Fibroblast of the aortic adventitia (primary cell): ENCODE results near the gene ARHGAP19.

- CAGE, long polyA plus RNA = no peak
Observed at GRCh38 chr10:96768127-96768629, 47.9 kb upstream of the PIK3AP1 start.

DNA sequence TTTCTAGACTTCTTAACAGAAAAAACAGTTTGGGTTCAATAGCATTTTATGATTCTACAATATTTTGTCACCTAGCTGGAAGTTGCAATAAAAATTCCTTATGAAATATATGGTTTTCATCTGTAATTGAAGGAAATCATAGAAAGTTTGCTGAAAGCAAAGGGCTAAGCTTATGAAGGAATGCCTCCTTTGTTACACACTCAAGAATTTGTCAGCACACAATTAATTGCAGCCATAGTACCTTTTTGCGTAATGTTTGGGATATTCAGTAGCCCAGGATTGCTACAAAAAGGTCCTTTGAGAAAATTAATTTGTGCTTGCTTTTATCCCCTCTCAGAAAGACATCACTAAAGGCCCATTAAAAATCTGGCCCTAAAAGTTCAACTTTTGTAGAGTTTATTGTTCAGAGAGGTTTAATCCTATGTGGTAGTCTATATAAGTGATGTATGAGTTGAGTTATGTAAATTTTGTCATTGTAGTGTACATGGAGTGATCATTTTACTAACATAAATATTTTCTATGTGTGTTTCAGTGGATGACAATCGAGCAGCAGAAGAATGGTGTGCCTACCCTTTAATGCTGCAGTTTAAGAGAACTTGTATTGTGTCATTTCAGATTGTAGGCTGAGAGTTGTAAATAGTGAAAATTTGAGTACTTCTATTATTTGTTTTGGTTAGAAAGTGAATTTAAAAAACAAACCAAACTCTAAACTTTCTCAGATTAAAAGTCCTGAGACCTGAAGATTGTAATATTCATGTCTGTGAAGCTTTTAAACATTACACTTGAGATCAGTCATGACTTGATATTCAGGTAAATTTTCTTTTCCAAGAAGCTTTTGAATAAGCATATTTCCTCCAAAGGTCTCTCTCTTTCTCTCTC, 126.0 kb downstream of the LCOR start:
- CAGE, long polyA plus RNA = no peak

- CAGE, long polyA plus RNA = no peak
Observed at GRCh38 chr10:96982446-96982988, 150.4 kb downstream of the LCOR start.

DNA sequence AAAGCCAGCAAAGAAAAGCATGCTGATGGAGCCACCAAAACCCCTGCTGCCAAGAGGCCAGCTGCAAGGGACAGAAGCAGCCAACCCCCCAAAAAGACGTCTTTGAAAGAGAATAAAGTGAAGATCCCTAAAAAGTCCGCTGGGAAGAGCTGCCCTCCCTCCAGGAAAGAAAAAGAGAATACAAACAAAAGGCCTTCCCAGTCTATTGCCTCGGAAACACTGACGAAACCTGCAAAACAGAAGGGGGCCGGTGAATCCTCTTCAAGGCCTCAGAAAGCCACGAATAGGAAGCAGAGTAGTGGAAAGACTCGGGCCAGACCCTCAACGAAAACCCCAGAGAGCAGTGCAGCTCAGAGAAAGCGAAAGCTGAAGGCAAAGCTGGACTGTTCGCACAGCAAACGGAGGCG, 152.6 kb downstream of the LCOR start:
- CAGE, long polyA plus RNA = no peak

DNA sequence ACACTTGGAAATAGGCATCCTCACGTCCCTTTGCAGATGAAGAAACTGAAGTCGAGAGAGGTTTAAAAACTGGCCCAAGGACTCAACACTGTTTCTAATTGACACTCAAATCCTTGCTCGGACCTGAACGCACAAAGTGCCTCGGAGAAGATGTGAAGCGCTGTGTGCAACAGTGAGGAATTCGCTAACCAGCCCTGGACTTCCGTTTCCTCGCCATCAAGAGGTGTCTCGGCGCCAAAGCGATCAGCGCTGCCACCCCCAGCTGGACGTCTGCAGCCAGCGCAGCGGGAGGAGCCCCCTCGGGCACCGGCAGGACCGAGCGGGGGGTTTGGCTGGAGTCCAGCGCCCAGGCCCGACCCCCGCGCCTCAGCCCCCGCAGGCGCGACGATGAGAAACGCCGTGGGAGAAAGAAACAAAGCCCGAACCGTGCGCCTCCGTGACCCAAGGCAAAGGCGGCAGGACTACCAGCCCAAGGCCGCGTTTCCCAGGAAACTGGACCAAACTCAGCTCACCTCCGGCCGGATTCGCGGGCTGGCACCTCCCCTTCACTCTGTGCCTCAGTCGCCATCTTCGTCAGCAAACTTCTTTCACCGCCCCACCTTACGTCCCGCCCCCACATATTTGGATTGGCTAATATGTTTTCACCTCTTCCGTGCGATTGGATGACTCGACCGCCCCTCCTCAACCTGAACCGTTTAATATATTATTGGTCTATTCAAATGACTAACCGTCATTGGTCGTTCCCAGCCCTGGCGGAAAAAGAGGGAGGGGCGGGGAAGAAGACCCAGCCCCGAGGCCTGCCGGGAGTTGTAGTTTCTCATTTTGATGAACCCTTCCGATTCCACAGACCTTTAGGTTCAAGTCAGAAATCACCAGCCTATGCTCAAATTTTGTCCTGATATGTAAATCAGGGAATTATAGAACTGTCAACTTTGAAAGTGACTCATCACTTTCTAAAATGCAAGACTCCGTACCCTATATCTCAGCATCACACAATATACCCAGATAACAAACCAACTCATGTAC, at the start of gene ARHGAP19:
Gene ARHGAP19 (minus strand): TSS at position 578 of the 1,026 bp plus-strand sequence.
- CAGE, long polyA plus RNA = no peak

DNA sequence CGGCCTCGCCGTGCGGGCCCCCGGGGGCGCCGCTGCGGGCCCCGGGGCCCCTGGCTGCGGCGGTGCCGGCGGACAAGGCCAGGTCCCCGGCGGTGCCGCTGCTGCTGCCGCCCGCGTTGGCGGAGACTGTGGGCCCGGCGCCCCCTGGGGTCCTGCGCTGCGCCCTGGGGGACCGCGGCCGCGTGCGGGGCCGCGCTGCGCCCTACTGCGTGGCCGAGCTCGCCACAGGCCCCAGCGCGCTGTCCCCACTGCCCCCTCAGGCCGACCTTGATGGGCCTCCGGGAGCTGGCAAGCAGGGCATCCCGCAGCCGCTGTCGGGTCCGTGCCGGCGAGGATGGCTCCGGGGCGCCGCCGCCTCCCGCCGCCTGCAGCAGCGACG, 550 bp downstream of the FRAT1 start:
- CAGE, long polyA plus RNA = no peak

DNA sequence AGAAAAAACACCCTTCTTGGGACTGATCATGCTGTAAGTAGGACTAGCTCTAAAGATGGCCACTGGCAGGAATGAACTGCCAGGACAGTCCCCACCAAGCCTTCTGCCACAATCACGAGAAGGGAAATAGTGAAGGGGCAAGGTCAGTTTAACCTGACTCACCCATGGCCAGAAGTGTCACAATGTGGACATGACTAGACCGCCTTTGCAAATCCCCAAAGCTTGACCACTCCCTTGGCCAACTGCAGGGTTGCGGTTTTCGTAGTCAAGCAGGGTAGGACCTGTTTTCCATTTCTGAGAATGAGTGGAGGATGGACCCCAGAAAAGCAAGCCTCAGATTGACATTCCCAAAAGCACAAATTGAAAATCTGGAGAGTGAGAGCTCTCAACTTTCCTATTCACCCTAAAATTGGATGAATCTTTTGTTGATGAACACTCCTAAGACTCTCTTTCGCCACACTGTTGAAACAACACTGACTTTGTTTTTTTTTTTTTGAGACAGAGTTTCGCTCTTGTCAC, 19.5 kb upstream of the FRAT2 start:
- CAGE, long polyA plus RNA = no peak

DNA sequence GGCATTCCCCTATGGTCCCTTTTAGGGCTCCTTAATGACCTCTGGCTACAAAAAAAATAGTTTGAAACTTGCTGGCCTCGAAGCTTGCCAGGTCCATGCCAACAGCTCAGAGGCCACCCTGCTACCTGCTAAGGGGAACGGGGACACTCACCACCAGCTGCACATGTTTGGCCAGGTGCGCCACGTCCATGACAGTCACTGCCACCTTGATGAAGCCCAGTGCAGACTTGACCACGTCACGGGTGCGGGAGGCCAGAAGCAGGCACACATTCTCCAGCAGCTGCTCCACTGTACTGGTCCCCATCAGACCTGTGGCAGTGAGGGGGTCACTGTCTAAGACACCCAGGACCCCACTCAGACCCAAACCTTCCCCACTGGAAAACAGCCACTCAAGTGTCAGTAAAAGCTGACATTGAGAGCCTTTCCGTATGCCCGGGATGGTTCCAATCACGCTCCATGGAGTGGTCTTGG, 31.8 kb downstream of the RRP12 start:
- CAGE, long polyA plus RNA = no peak

GRCh38 chr10:97574641-97575292, 2.2 kb downstream of the ANKRD2 start:
- CAGE, long polyA plus RNA = no peak

DNA sequence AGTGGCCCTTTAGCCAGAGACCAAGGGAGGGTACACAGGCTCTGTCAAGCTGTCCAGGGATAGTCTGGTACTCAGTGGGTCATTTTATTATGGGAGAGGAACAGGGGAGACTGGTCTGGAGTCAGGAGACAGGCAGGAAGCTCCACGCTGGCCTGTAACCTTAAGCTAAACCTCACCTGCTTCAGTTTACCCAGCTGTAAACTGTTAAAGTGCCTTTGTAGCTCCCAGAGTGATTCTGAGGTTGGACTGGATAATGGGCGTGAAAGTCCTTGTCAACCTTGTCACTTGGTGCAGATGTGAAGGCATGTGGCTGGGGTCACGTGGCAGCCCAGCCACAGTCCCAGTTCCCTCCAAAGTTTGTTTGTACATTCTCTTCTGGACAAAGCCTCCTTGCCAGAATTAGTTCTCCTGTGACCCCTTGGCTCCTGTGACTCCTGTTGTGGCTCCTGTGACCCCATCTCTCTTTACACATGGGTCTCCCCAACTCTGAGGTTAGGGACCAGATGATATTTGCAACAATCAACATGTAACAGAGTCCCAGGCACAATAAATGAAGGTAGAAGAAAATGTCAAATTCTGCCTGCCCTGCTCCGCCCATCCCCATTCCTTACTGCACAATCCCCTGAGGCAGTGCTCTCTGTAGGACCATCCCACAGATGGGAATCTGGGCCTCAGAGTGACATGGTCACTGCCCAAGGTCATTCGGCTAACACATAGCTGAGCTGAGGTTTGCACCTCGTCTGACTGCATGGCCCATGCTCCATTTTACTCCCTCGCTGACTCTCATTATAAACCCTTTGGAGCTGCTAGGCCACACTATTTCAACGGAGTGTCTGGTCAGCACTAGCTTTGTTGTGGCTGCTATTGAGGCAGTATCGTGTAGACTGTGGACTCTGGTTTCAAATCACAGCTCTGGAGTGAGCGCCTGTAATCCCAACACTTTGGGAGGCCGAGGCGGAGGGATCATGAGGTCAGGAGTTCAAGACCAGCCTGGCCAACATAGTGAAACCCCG, 1.1 kb downstream of the HOGA1 start:
- CAGE, long polyA plus RNA = no peak

DNA sequence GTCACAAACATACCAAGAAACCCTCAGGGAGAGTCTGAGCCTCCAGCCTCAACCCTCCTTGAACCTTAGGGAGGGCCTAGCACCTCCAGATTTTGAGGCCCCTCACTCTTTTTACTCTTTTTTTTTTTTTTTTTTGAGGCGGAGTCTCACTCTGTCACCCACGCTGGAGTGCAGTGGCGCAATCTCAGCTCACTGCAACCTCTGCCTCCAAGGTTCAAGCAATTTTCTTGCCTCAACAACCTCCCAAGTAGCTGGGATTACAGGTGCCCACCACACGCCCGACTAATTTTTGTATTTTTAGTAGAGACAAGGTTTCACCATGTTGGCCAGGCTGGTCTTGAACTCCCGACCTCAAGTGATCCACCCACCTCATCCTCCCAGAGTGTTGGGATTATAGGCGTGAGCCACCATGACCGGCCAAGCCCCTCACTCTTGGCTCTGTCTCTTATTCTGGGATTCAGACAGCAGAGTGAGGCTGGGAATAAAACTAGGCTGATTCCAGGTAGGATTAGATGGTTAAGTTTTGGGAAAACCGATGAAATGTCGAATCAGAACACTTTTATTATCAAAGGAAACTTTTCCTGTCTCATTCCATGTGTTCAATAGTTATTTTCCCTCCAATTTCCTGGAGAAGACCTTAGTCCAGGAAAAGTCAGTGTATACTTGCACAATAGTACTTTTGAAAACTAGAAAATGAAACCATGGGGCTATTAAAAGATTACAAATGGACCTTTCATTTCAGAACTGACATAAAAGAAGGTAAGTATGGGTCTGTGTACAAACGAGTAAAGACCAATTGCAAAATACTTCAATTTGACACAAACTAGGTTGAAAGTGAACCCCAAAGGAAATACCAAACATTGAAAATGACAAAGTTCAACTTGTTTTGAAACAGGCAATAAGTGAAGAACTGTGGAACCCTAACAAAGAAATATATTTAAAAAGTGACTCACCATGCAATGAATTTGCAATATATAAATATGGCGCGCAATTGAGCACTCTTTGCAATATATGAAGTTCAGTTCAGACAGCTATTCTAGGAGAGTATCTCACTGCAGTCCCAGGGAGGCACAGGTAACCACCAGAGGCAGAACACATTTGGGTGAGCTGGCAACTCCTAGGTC, 2.3 kb downstream of the AVPI1 start:
- CAGE, long polyA plus RNA = no peak

GRCh38 chr10:97707299-97707597, 6.3 kb upstream of the MARVELD1 start:
- CAGE, long polyA plus RNA = no peak

- CAGE, long polyA plus RNA = no peak
Observed at GRCh38 chr10:97724211-97725054, 10.9 kb downstream of the MARVELD1 start.

GRCh38 chr10:97822048-97822793, 27.4 kb upstream of the GOLGA7B start:
- CAGE, long polyA plus RNA = no peak

DNA sequence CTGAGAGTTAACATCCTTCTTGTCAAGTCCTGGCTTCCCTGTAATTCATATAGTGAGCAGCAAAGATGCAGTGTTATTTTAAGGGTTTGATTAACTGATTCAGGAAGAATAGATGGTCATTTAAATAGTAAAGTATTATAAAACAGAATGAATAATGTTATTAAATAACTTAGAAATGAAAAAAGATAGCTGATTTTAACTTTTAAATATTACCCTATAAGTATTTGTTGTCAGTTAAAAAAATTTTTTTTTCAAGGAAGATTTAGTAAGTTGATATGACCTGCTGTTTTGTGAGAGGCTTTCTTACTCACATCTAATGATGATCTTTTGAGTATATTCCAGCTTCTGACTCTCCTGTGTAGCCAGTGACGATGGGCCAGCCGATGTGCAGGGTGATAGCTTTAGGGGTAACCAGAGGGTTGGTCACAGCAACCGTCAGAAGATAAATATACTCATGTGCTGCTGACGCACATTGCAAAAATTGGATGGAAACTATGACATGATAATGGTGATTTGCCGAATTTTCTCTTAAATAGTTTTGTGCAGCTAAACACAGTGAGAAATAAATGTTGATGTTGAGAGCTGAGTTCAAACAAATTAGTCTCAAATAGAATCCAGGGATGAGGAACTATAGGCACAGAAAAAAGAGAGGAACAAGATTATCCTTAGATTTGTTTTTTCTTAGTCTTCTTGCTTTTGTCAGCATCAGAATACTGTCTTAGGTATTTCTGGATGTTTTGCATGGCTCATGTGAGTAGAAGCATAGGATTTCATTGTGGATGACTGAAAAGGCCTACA, 29.4 kb downstream of the R3HCC1L start:
- CAGE, long polyA plus RNA = no peak

DNA sequence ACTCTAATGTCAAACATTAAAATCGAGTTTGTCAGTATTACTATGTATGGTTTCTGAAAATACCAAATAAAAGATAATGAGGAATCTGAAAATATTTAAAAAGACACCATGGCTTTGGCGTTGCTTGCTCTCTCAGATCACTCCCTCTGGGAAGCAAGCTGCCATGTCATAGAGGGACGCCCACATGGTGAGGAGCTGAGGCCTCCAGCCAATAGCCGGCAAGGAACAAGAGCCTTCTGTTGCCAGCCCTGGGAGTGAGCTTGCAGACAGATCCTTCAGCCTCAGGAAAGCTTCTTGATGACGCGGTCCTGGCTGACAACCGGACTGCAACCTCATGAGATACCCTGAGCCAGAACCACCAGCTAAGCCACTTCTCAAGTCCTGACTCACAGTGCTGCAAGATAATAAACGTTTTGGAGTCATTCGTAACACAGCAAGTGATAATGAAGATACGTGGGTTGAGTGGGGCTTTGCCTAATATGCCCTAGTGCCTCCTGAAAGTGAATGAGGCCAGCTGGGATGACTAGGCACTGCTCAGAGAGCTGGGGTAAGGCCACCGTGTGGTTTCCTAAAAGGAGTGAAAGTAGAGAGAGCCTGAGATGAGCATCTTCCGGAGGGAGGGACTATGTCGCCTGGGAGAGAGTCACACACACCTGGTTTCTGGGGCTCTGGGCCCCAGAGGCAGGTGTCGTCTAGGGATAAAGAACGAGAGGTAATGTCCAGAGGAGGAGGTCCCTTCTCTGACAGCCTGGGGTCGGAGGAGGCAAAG, 53.8 kb downstream of the PYROXD2 start:
- CAGE, long polyA plus RNA = no peak

DNA sequence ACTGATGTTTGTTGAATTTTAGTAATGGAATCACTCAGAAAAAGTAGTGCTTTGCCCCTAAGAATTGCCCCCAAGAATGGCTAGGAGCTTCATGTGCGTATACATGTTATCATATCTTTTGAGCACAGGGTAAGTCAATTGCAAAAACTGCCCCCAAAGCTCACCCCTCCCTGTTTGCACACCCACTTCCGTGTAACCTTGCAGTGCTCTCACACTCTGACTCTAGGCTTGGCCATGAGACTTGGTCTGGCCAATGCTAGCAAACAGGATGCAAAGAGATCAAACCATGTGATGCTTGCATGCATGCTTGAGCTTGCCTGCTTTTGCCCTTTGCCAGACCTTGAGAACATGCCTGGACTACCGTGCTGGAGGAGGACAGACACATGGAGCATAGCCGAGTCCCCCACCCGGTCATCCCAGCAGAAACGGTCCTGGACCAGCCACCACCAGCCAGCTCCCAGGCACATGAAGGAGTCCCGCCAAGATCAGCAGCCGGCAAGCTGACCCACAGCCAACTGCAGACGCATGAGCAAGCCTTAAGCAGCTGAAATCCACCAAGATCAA, 23.5 kb downstream of the PYROXD2 start:
- CAGE, long polyA plus RNA = no peak

DNA sequence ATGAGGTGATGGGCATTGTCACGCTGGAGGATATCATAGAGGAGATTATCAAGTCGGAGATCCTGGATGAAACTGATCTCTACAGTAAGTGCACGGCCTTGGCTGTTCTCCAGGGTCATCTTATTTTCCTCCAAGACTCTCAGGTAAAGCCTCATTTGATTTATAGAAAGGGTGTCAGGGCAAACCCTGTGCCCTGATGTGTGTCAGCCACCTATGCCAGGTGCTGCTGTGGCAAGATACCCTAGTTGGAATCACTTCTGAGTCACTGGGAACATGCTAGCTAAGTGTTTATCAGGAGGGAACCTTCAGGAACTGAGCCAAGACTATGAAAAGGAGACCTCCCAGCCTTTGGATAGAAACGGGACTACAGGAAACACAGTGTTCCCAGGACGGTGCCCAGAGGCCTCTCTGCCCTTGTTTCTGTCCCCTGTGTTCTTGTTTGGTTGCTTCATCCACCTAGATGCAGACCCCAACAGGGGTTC, 28.5 kb downstream of the CNNM1 start:
- CAGE, long polyA plus RNA = no peak

DNA sequence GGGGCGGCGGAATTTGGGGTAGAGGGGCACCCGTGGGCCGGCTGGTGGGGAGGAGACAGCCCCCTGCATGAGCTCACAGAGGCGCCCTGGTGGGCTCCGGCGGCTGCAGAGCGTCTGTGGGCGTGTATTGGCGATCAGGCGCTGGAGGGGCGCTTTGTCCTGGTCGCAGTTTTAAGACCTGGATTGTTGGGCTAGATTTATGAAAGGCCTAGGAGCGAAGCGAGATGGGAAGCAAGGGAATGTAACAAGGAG, 2.4 kb upstream of the NKX2-3 start:
- CAGE, long polyA plus RNA = no peak

GRCh38 chr10:99537278-99538050, 4.7 kb downstream of the NKX2-3 start:
- CAGE, long polyA plus RNA = no peak